Mesenchymal stem cell of the bone marrow (primary cell): ENCODE results near the genes SMPD4 and TUBA3D.

- CAGE, long polyA plus RNA = no peak
Observed at GRCh38 chr2:128396598-128397059, 78.0 kb upstream of the HS6ST1 start.

GRCh38 chr2:128446362-128446791 is 127.7 kb upstream of the HS6ST1 start:
- CAGE, long polyA plus RNA = no peak

- CAGE, long polyA plus RNA = no peak
Observed at GRCh38 chr2:128593788-128594571, 275.3 kb upstream of the HS6ST1 start.

GRCh38 chr2:128639255-128639704 is 320.6 kb upstream of the HS6ST1 start:
- CAGE, long polyA plus RNA = no peak

DNA sequence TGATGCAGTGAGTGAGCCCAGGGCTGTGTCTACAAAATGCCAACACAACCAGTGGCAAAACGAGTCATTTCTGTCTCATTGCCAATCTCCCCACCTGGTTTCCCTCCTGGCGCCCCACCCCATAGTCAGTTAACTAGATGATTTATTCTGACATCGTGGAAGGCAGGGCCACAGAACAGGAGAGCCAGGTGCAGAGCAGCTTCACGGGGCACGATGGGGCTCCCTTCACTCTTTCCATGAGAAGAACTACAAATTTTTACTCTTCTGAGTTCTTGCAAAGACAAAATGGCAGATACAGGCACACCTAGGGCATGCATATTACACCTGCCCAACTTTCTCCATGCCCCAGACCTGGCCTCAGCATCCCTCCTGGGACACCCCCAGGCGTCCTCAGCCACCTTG is 541.5 kb upstream of the RAB6C start:
- CAGE, long polyA plus RNA = no peak

DNA sequence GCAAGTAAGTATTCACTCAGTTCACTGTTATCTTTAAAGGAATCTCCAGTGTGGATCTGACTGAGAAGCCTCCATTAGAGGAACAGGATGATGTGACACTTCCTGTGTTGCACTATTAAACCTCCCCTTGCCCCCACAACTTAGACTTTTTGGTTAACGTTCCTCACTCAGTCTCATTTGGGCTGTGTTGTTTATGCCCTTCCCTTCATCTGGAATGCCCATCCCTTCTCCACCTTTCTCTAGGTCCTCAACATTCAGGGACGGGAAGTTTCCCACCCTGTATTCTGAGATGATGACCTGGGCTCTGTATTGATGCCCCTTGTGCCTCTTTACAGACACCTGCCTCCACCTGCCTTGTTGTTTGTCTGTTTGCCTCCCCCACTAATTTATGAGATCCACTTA is 536.1 kb upstream of the RAB6C start:
- CAGE, long polyA plus RNA = no peak

DNA sequence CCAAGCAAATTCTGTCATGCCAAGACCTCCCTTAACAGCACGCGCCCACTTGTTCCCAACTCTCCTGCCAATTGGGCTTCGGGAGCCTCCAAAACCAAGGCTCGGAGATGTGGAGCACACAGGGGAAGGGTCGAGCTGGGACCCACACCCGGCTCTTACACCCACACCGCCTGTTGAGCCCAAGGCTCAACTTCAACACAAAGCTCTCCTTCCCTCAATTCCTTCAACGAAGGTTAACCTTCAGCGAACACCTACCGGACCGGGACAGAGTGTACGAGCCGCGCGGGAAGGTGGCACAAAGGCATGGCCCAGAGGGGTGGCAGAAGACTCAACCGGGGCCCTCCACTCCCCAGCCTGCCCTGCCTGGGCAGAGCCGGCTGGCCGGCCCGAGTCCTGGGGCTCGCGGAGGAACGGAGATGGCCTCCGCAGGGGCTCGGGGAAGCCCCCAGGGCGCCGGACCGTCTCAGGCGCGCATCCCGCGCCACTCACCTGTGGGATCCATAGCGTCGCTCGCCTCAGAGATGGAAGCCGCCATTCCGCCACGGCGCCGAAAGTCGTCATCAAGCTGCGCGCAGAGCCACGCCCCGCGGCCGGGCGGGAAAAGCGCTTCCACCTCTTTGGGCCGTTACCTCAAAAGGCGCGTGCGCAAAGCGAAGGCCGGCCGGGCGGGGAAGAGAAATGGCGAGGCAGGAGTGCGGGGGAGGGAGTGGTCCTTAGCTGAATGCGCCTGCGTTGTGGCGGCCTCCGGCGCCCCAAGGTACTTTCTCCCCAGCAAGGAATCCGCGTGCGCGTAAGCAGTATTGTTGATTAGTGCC is at the start of gene SMPD4:
SMPD4 (minus strand) TSS at position 562 of the 815 bp plus-strand sequence.
- CAGE, long polyA plus RNA = no peak

DNA sequence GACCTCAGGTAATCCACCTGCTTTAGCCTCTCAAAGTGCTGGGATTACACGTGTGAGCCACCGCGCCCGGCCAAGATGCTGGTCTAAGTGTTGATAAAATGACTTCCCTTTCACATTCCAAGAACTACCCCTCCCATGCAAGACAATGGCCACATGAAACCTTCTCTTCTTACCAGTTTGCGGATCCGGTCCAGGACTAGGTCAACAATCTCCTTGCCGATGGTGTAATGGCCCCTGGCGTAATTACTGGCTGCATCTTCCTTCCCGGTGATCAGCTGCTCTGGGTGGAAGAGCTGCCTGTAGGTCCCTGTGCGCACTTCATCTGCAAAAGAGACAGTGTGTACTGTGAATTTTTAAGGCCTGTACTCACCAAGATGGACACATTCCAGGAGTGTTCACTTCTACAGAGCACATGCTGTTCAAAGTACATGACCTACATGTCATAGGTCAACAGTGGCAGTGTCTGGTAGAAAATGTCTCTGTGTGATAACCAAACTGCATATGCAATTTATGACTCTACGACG is 3.3 kb downstream of the TUBA3E start:
- CAGE, long polyA plus RNA = no peak

- CAGE, long polyA plus RNA = no peak
Observed at GRCh38 chr2:130372315-130373079, 16.6 kb downstream of the PTPN18 start.

- CAGE, long polyA plus RNA = no peak
Observed at GRCh38 chr2:130385196-130385735, 29.4 kb downstream of the PTPN18 start.

- CAGE, long polyA plus RNA = no peak
Observed at GRCh38 chr2:130388383-130388960, 32.6 kb downstream of the PTPN18 start.

DNA sequence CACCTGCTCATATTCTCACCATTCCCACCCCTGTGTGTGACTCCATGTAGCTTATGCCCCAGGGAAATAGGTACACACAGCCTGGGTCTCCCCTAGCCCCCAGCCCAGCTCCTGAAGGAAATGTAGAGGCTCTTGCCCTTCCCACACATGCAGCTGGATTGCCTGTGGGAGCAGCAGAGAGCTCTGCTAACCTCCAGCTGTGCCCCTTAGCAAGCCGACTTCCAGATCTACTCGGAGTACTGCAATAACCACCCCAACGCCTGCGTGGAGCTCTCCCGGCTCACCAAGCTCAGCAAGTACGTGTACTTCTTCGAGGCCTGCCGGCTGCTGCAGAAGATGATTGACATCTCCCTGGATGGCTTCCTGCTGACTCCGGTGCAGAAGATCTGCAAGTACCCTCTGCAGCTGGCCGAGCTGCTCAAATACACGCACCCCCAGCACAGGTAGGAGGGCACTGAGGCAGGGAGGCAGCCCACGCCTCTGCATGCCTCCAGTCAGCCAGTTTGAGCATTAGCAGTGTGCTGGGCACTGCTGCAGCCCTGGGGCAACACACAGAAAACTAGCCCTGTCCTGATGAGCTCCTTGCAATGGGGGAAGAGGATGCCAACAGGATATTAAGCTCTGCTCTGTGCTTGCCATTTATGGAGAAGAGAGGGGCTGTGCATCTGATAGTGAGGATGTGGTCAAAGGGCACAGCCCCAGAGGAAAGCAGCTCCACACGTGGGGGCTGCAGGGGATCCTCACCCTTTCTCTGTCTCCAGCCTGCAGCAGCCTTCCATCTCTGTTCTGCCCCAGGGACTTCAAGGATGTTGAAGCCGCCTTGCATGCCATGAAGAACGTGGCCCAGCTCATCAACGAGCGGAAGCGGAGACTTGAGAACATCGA is 52.0 kb downstream of the FAM168B start:
- CAGE, long polyA plus RNA = no peak

DNA sequence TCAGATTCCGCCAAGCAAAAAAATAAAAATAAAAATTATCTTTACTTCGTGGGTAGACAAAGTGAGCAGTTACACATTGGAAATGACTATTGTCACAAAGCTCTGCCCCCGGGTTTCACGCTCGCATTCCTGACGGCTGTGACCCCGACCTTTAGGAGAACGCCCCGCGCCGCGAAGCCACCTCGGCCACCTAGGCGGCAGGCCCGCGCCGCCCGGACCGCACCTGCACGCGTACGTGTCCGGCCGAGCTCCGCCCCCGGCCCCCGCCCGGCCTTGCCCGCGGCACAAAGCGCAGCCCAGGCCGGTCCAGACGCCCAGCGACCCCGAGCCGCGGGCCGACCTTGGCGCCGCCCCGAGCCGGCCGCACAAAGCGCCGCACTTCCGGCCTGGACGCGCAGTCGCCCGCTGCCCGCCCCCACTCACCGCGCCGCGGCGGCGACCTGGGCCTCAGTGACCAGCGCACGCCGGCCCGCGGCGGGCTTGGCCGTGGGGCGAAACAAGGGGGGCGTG is 414 bp downstream of the FAM168B start:
- CAGE, long polyA plus RNA = no peak

DNA sequence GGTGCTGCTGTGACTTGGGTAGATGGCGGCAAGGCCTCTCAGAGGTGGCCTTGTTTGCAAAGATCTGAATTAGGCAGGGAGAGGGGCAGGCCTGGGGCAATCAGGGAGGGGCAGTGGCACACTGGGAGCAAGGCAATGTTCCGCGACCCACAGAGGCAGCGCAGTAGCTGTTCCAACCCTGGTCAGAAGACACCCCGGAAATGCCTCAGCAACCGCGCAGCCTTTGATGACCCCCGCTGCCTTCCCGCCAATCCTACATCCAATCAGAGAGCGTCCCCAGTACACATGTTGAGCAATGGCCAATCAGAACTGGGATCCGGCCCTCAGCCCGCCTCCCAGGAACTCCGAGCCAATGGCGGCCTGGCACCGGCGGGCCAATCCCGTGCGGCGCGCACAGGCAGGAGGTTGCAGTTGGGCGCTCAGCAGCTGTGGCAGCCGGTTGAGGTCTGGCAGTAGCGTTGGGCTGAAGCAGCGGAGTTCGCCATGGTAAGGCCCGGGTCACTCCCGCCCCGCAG is at the start of gene TUBA3D:
TUBA3D (plus strand) TSS at position 403 of the 515 bp plus-strand sequence.
- CAGE, long polyA plus RNA = no peak

- CAGE, long polyA plus RNA = no peak
Observed at GRCh38 chr2:131486420-131487068, 5.7 kb downstream of the MZT2A start.

DNA sequence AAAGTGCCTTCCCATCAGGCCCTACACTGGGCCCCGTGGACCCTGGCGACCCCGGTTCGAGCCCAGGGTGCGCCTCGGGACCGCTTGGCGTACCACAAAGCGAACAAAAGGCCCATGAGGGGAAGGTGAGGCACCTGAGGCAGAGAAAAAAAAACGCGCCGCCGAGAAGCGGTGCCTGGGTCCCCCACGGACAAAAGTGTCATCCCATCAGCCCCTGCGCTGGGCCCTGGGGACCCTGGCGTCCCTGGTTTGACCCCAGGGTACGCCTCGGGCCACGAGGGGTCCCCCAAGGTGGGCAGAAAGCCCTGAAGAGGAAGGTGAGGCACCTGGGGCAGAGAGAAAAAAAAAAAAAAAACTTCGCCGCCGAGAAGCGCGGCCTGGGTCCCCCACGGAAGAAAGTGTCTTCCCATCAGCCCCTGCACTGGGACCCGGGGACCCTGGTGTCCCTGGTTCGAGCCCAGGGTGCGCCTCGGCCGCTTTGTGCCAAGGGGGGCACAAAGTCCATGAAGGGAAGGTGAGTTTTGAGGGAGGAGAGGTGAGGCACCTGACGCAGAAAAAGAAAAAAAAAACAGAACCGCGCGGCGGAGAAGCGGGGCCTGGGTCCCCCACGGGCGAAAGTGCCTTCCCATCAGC is 226.8 kb downstream of the CCDC74A start:
- CAGE, long polyA plus RNA = no peak

GRCh38 chr2:132162125-132162549 is 385 bp upstream of the ANKRD30BL start:
- CAGE, long polyA plus RNA = no peak

DNA sequence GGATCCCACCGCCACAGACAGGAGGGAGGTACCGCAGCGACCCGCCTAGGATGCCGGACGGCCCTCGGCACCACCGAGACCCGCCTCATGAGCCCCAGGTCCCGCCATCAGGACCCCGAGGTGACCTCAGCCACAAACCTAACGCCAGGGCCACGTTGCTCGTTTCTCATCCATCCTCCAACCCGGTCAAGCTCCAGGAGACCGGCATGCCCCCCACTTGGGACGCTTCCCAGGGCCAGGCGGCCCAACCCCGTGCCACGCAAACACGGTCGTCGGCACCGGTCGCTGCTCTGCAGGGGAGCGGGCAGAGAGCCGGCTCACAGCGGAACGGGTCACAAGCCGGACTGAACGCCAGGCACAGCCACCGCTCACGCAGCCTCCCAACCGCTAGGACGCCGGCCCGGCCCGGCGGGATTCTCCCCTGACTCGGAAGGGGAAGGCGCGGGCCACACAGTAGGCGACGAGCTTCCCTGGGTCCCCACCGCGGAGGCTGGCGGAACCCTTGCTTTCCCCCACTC is 95.3 kb upstream of the ANKRD30BL start:
- CAGE, long polyA plus RNA = no peak

- CAGE, long polyA plus RNA = no peak
Observed at GRCh38 chr2:132353541-132353932, 63.1 kb upstream of the GPR39 start.

GRCh38 chr2:132415750-132416241 is 809 bp upstream of the GPR39 start:
- CAGE, long polyA plus RNA = no peak